ENCODE measurements around a stretch of chr15.

- PRO-cap = no peak
- RAMPAGE, long total RNA = no peak
Observed at GRCh38 chr15:57496759-57497579, 94.7 kb upstream of the MYZAP start.

GRCh38 chr15:57516518-57517199, 75.0 kb upstream of the MYZAP start:
- PRO-cap = no peak
- RAMPAGE, long total RNA = no peak

GRCh38 chr15:57522142-57522735, 69.5 kb upstream of the MYZAP start:
- PRO-cap = no peak
- RAMPAGE, long total RNA = no peak

DNA sequence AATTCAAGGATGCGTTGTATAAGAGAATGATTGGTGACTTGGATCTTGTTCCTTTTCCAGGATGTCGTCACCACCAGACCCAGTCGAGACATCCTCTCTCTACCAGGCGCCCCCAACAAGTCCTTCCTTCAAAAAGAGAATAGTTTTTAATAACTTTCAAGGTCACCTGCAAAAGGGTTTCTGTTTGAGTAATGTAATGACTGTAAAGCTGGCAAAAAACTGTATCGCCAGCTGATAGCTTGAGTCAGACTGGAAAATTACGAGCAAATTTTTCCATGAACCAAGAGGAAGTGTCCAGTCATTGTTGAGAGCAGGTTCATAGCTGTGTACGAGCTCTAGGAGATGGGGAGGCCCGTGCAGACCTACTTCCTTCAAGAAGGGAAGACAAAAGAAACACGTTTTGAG, 30.4 kb upstream of the MYZAP start:
- PRO-cap = no peak
- RAMPAGE, long total RNA = no peak

DNA sequence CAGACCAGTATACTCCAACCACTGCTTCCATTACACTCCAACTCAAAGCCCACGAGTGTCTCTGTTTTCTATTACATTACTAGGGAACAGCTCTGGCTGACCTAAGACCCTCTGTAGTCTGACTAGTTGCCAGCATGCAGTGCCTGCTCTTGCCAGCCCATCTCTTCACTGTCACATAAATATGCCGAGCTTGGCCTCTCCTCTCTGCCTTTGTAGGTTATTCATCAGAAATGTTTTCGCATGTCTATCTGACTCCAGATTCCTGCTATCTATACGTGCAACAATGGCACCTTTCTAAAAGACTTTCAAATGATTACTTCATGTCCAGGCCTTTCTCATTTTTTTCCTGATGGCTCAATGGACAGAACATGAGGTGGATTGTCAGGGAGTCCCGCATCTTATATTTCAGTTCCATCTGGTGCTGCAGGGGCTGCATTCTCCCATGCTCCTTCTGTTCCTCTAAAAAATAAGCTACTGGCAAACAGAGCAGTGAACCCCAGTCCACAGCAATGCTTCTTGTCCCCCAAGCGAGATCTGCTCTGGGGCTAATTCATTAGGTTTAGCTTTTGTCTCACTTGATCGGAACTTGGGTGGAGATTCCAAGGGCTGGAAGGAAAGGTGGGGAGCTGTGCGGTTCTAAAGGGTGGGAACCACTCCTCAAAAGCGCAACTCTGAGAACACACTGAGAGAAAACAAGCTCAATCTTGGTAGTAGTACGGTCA, 113.1 kb downstream of the ALDH1A2 start:
- PRO-cap = no peak
- RAMPAGE, long total RNA = no peak

DNA sequence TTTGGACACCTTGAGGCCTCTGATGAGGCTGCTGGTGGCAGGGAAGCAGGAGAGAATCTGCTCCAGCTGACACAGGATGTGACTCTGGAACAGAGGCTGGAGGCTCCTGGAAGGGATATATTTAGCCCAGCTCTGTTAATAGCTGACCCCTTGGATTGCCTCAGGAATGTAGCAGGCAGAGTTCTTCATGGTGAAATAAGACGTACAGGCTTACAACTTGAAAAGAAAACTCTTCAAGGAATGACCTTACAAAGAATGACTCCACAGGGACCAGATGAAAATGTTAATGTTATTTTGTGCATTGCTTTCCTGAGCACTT, 90.5 kb downstream of the AQP9 start:
- PRO-cap = no peak
- RAMPAGE, long total RNA = no peak

DNA sequence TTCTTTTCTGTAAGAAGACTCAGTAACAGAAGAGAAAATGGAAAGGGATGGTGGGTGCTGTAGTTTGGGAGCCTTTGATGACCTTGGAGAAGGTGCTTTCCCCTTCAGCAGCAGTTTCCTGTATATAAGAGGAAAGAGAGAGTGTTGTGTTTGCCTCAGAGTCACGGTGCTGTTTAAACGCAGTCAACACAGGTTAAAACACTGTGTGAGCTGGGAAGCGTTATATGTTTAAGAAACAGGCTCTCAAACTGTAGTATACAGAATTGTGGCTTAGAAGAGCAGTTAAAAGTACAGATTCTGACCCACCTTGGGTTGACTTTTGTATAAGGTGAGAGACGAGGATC, 111.8 kb downstream of the AQP9 start:
- PRO-cap = no peak
- RAMPAGE, long total RNA = no peak

DNA sequence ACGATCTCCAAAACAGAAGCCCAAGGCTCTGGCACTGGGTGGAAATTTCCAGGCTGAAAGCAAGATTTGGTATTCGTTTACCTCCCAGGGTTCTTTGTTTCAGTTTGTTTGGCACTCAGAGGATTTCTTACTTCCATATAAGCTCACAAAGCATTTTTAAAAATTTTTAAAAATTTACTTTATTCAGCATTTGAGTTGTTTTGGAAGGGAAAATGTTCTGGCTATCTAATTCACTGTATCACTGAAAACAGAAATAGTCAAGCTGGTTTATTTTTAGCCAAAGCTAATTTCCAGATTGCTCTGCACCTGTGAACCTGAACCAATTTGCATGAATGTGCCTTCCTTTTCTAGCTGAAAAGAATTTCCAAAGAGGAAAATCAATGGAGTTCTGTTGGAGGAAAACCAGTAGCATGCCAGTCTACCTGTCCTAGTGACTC, 134.2 kb upstream of the LIPC start:
- PRO-cap = no peak
- RAMPAGE, long total RNA = no peak

DNA sequence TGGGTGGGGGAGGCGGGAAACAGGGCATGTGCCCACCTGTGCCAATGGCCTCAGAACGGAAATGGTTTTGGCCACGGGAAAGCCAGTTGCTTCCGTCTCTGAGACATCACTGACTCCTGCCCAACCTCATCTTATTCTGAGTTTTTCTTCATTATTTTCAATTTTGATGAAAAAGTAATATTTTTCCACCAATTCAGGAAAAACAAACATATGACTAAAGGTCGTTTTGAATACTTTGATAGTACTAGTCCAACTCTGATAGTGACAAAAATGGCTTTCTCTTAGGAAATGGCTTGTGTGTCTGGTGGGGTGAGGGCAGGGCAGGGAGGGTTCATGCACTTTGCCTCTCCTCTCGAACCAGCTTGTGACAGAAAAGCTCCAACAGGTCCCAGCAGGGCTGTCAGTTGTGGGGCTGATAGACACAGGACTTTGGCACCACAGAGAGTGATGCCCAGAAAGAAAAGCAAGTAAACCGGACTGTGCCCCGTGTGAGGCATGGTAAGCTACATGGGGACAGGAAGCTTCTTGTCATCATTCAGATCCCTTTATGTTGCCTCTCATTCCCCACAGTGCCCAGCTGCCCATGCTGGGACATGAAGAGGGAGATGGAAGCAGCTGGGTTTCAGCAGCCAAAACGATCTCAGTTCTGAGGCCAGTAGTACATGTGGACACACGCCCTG, 29.9 kb upstream of the LIPC start:
- PRO-cap = no peak
- RAMPAGE, long total RNA = no peak

DNA sequence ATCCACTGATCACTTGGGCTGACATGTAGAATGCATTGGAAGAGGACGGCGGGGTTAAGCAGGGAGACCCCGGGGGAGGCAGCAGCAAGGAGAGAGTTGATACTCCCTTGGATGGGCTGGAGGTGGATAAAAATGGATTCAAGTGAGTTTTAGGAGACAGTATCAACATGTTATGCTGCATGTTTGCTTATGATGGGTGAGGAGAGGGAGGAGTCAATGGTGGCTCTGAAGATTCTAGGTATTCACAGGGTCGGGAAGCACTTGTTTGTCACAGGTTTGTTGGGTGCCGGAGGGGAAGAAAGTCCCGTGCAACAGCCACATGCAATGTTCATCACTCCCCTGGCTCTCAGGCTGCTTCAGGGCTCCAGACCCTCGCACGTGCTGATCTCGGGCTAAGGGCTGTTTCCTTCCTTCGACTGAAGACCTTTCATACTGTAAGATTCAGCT, 53.4 kb downstream of the LIPC start:
- PRO-cap = no peak
- RAMPAGE, long total RNA = no peak

DNA sequence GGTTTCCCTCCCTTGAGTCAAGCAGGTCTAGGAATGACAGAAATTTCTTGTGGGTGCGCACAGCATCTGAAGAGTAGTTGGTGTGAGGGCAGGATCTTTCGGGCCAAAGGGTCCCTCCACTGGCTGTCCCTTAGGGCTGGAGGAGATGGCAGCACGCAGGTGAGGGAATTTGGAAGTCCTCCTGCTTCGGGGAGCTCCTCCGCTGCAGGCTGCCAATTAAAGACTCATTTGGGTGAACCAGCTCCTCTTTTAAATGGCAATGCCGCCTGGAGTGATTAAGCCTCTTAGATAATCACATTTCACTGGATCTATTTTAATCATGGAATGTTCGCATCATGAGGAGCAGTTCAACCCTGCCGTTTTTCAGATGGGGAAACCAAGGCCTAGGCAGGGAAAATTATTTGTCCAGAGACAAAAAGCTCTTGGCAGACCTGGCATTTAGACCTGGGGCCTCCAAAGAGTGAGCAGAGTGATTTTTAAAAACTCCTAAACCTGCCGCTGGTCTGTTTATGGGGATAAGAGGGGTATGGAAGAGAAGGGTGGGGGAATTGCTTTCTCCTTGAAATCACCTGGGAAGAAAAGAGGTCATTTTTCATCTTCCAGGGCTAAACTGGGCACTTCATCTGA, 118.0 kb downstream of the LIPC start:
- PRO-cap = no peak
- RAMPAGE, long total RNA = no peak

GRCh38 chr15:58628380-58629204, 120.9 kb downstream of the ADAM10 start:
- PRO-cap = no peak
- RAMPAGE, long total RNA = no peak

- PRO-cap = no peak
- RAMPAGE, long total RNA = no peak
Observed at GRCh38 chr15:58731729-58732103, 17.8 kb downstream of the ADAM10 start.

DNA sequence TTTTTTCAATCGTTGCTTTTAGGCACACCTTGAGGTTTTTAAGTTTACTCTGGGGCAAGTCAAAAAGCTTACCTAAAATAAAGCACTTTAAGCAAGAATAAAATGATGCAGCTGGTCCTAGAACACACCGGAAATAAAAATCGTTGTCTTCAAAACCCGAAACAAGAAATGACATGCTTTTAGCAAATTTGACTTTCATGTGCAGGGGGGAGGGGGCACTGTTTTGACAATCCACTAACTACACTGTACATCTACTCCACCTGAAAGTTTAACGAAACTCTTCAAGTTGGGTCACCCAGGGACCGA, 1.2 kb downstream of the ADAM10 start:
- PRO-cap = no peak
- RAMPAGE, long total RNA = no peak

DNA sequence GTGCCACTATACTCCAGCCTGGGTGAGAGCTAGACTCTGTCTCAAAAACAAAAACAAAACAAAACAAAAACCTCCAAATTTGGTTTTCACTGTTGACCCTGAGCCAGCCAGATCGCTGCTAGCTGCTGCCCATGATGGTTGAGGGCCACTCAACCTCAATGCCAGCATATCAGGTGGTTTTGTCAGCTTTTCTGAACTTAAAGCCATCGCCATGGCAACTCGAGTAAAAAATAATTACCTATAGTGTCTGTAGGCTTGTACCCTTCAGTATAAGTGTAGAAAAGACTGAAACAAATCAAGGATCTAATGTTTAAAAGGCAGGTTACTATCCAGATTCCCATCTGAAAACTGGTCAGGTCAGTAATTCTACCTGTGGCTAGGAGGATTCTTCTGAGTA, 55.6 kb downstream of the SLTM start:
- PRO-cap = no peak
- RAMPAGE, long total RNA = no peak

DNA sequence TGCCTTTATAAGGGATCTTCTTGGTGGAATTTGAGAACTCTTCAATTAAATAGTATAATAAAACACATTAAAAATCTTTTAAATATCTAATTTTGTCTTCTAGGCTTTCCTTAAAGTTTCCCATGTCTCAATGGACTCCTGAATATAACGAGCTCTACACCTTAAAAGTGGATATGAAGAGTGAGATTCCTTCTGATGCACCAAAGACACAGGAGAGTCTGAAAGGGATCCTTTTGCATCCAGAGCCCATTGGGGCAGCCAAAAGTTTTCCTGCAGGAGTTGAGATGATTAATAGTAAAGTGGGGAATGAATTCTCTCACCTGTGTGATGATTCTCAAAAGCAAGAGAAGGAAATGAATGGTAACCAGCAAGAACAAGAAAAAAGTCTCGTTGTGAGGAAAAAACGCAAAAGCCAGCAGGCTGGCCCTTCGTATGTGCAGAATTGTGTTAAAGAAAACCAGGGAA, 43.3 kb downstream of the RNF111 start:
- PRO-cap = no peak
- RAMPAGE, long total RNA = no peak

GRCh38 chr15:59236542-59236822, 29.8 kb downstream of the LDHAL6B start:
- PRO-cap = no peak
- RAMPAGE, long total RNA = no peak

- PRO-cap = no peak
- RAMPAGE, long total RNA = no peak
Observed at GRCh38 chr15:59276176-59277354, 69.9 kb downstream of the LDHAL6B start.

DNA sequence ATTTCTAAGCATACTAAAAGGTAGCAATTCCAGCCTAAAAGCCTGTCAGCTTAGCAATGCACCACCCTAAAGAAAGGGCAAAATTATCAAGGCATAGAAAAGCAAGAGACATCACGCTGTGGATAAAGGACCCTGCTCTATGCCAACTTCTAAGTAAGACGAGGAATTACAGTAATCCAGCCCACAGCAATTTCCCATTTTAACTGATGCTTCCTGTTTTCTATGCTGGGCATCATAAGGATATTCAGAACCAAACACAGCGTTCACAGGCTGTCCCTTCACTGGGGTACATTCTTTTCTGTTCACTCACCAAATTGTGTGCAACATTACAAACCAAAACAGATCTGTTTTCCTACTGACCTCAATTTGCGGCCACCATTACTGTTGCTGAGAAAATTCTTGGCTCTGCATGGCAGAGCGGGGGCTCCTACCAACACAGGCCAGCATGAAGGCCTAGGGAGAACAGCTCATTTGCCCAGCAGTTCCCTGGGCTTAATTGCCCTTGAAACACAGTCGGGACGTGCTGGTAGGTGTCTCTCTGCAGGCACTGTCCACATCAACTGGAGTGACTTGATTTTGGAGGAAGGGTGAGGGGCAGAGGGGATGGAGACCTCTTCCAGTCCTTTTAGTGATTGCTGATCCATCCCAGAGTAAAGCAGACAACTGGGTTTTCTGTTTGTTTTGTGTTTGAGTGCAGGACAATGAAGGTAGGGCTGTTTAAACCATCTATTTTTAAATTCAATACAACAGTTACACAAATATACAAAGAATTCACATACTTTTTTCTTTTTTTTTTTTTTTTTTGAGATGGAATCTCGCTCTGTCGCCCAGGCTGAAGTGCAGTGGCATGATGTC, 76.4 kb downstream of the MYO1E start:
- PRO-cap = no peak
- RAMPAGE, long total RNA = no peak

DNA sequence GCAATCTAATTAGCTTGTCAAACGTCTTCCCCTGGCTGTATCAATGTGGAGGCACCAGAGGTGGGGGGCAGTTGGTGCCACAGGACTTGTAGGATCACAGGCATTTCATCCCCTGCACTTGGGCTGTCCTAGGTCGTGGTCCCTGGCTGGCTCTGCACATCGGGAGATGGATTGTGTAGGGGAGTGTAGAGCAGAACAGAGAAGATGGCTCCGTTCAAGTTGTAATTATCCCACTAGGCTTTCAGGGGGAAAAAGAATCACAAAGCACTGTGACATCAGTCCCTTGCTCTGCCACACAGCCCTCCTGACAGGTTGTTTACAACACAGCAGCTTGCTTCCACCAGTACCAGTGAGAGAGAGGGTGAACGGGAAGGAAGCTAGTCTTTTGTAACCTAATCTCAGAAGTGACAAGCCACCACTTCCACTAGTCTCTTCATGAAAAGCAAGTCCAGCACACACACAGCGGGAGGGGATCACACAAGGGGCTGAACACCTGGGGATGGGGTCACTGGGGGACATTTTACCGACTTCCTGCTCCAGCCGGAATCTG, 86.2 kb downstream of the FAM81A start:
- PRO-cap = no peak
- RAMPAGE, long total RNA = no peak

Data from GM23338 (cell line).